NT2/D1 (cell line): ENCODE measurements around the genes VPS13D, AADACL3, PRAMEF12 and LRRC38.

DNA sequence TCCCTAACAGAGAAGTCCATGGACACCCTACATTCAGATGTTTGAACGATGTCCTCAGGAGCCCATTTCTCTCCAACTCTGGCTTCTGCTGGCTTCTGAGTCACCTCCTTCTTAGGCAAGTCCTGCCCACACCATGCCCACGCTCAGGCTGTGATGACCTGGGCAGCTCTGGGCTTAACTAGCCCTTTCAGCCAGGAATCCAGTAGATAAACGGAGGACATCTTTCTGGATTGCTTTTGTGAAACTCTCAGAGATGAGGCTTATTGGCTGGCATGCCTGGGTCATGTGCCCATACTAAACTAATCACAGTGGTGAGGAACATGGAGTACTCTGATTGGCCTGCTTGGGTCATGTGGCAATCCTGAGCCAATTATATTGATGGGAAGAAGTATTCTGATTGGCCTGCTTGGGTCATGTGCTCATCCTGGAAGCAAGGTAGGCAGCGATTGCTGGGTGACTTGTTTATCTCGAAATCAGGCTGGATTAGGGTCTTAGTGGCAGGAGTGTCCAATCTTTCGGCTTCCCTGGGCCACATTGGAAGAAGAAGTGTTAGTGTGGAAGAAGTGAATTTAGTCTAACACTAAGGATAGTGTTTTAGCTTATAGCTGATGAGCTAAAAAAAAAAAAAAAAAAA, 32.8 kb downstream of the TNFRSF8 start:
- RRBS, 2 experiments: no CpG with 5 or more reads among the region's 6 CpGs

GRCh38 chr1:12148010-12148730, 18.6 kb upstream of the TNFRSF1B start:
- RRBS, 2 experiments: no CpG with 5 or more reads among the region's 7 CpGs

DNA sequence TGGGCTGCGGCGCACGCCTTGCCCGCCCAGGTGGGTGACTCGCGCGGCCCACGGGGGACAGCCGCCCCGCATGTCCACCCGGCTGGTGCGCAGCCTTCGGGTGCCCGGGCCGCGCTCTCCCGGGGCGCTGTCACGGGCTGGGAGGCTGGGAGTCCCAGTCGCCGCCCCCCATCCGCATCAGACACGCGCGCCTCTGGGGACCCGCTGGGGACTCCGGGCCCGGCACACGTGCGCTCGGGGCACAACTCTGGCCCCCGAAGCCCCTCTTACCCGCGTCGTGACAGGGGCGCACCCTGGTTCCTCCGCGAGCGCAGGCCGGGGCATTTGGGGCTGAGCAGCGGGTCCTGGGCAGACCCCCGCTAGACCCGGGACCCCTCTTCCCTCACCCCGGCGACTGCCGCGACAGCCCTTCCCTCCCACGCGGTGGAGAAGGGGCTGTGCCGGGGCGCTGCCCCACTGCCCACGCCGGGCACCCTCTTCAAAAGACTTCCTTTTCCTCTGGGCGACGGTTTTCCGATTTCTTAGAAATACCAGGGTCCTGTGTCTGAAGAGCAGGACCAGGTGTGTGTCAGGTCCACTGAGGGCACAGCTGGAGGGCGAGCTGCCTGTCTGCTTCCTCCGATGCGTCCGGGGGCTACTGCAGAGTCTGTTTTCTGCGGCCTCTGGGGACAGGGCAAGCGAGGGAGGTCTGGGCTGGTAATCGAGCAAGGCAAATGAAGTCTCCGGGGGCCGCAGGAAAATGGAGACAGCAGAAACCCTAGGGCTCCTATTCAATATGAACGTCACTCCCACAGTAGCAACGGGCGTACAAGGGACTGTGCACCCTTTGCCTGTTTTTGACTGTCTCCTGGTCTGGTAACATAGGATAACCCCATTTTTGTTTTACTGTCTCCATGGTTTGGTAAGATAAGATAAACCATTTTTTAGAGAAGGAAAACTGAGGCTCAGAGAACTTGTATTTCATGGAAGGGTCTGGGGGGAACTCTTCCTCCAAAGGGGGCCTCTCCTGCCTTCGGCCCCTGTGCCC, 662 bp downstream of the TNFRSF1B start:
- RRBS, 2 experiments: 46 to 79% methylated on average over 23 to 27 of the region's 69 CpGs

GRCh38 chr1:12168167-12169311, 1.7 kb downstream of the TNFRSF1B start:
- RRBS, 2 experiments: no CpG with 5 or more reads among the region's 23 CpGs

- RRBS, 2 experiments: no CpG with 5 or more reads among the region's 1 CpG
Observed at GRCh38 chr1:12205318-12205555, 24.6 kb upstream of the VPS13D start.

DNA sequence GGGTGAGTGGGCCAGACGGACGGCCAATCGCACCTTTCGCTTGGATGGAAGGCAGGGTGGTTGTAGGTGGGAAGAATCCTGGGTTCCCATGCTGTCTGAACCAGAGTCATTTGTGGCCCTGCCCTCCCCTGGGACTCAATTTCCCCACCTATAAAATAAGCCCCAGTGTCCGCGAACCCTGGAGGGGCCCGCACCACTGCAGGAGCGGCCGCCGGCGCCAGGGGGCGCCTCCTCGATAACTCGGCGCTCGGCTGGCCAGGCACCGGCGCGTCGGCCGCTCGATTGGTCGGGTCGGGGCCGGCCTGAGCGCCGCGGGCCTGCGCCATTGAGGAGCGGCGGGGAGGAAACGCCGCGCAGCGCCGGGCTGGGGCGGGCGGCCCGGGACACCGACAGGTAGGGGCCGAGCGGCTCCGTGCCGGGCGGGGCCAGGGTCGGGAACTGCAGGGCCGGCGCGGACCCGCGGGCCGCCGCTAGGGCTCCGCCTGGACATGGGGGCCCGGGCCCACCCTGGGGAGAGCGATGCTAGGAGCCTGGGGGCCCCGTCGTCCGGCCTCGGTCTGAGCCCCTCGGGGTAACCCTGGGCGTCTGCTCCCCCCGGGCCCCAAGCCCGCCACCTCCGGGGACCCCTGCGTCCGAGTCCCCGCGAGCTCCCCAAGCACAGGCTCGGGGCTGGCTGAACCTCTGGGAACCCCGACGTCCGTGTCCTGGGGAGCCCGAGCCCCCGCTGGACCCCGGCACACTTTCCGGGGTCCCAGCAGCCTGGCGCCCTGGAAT, at the start of gene VPS13D:
VPS13D (plus strand) TSS at position 303 of the 774 bp plus-strand sequence.
- RRBS, 2 experiments: under 1% methylated on average over 50 to 53 of the region's 78 CpGs

GRCh38 chr1:12438488-12439176, 179.4 kb downstream of the DHRS3 start:
- RRBS, 2 experiments: no CpG with 5 or more reads among the region's 11 CpGs

DNA sequence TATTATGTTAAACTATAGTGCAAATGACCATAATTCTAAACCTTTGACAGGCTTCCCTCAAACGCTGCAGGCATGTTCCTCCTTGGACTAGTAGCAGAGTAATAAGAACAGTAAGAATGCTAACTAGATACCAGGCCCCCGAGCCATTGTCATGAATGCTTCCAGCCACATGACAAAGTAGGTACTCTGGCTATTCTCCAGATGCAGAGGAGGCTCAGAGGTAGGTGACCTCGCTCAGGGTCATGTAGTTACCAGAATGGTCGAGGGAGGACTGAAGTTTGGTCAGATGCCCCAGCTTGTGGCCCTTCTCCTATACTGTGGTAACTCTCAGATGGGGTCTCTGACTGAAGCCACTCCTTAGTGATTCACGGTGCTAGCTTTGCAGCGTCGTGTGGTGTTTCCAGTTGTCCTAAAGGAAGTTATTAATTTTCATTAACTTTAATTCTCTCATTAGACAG, 164.0 kb downstream of the DHRS3 start:
- RRBS, 2 experiments: no CpG with 5 or more reads among the region's 7 CpGs

DNA sequence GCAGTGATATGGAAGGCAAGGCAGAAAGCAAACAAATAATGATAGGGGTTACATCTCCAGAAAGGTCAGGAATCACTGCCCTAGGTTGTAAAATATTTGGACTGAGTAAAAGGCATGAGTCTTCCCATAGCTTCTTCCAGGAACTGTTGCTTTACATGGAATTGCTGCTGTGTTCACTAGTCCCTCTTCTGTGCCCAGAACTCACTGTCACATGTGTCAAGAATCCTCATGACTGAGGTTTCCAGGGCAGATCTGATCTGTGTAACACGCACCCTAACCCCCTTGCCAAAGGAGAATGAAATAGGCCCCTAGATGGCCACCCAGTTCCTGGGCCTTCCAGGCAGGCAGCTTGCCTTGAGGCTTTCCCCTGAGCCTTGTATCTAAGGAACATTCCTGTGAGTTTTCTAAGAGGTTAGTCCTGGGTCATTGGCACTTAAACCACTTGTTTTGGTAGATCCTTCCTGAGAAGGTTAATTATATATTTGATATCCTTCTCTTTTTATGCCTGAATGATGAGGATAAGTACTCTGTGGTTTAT, 163.5 kb downstream of the DHRS3 start:
- RRBS, 2 experiments: no CpG with 5 or more reads among the region's 1 CpG

- RRBS, 2 experiments: no CpG with 5 or more reads among the region's 7 CpGs
Observed at GRCh38 chr1:12464574-12465146, 153.3 kb downstream of the DHRS3 start.

DNA sequence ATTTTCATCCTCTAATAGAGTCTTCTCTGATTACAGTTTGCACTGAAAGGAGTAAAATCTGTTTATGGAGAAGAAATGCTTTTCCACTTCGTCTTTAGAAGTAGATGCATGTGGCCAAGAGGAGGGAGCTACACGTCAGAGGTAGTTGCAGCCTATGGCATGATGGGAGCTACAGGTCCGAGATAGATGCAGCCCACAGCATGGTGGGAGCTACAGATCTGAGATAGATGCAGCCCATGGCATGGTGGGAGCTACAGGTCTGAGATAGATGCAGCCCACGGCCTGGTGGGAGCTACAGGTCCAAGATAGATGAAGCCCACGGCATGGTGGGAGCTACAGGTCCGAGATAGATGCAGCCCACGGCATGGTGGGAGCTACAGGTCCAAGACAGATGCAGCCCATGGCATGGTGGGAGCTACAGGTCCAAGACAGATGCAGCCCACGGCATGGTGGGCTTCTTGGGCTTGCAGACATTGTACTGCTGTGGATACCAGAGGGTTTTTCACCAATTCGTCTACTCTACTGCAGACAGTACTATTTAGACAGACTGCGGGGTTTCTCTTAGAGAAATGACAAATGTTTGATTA, 127.5 kb downstream of the DHRS3 start:
- RRBS, 2 experiments: no CpG with 5 or more reads among the region's 10 CpGs

- RRBS, 2 experiments: 1 to 76% methylated on average over 10 to 12 of the region's 41 CpGs
Observed at GRCh38 chr1:12539977-12540992, 77.7 kb downstream of the DHRS3 start.

- RRBS, 2 experiments: no CpG with 5 or more reads among the region's 5 CpGs
Observed at GRCh38 chr1:12607140-12607833, 10.7 kb downstream of the DHRS3 start.

GRCh38 chr1:12715849-12716511, at the start of gene AADACL3:
AADACL3 (plus strand) TSS chr1:12716110.
- RRBS, 2 experiments: no CpG with 5 or more reads among the region's 9 CpGs

DNA sequence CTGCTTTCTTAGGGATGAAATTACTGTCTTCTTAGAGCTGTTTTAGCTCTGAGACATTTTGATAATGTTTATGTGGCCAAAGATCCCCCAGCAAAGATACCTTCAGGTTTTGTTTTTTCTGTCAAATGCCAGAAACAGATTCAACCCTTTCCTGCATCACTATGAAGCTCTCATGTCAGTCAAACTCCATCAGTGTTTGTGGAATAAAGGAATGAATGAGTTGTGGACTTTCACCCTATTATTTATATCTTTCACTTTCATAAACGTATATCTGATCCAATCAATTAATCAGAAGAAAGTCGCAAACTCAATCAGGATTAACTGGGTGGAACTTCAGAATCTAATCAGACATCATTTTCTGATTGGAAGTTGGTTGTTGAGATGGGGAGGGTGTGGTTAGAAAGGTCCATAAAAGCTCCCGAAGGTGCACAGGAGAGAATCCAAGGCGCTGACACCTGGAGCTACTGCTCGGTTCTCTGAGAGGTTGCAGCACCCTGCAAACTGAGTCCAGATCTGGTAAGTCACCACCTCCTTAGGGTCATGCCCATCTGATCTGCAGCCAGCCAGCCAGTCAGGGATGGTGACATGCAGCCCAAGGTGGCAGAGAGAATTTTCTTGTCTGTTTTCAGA, at the start of gene PRAMEF12:
PRAMEF12 (plus strand) TSS at position 438 of the 630 bp plus-strand sequence.
- RRBS, 2 experiments: no CpG with 5 or more reads among the region's 5 CpGs

DNA sequence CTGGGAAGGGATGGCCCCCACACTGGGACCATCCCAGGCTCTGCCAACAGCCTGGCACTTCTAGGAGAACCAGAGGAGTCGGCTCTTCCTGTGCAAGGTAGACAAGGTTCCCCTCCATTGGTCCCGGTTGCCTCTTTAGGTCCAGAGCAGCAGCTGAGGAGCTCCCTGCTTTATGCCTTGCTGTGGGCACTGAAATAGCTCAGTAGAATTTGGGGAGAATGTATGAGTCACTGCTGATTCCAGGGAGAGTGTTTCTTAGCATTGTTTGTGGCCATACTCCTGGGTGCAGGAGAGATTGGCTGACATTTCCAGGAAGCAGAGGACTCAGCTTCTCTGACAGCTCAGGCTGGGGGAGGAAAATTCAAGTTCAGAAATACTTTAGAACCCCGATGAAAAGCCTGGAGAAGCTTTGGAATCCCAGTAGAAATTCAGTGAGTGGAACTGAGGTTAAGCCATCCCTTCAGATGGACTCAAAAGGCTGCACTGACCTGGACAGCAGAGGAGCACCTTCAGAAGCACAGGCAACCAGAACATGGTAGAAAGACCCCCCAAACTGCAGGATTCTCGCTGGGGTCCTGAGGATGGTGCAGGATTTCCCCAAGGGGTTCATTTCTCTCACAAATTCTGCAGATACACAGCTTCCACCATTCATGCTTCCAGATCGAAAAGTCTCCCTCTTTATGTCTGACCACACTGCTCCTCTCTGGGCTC, 19.8 kb downstream of the PRAMEF1 start:
- RRBS, 2 experiments: no CpG with 5 or more reads among the region's 5 CpGs

- RRBS, 2 experiments: no CpG with 5 or more reads among the region's 14 CpGs
Observed at GRCh38 chr1:13433883-13434191, 23.6 kb downstream of the PRAMEF20 start.

DNA sequence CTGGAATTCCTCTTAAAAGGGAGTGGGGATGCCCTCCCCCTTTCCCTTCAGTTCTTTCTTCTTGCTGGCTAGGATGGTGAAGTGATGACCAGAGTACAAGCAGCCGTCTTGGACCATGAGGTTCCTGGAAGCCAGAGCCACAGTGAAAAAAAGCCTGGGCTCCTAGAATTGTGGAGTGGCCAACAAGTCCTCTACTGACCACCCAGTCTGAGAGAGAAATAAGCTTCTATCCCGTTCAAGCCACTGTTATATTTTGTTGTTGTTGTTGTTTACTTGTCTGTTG, 44.6 kb downstream of the PRAMEF20 start:
- RRBS, 2 experiments: no CpG with 5 or more reads among the region's 2 CpGs

DNA sequence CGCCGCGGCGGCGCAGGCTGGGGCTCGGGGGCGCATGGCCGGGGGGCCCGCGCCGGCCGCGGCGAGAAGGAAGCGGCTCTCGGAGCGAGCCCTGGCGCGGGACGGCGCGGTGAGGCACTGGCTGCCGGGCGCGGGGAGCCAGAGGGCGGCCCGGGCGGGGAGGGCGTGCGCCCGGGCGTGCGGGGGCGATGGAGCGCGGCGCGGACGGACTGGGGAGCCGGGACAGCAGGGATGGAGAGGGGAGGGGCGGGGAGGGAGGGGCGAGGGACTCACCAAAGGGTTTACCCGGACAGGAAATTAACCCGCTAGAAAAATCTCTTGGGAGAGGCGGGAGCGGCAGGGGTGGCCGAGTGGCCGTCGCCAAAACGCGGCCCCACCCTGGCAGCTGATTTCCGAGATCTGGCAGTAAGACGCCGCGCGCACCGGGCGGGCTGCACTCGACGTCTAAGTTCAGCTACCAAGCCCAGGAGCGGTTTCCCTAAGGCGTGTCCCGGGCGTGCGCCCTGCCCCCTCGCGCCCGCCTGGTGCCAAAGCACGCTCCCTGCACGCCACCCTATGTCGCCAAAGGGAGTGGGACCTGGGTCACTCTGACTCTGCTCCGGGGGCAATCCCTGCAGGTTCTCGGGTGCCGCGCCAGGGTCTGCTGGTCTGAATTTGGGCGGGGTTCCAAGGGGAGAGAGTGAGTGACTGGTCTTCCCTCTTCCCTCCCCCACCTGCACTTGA, at the start of gene LRRC38:
LRRC38 (minus strand) TSS at position 446 of the 723 bp plus-strand sequence.
- RRBS, 2 experiments: 3 to 7% methylated on average over 40 to 45 of the region's 76 CpGs

DNA sequence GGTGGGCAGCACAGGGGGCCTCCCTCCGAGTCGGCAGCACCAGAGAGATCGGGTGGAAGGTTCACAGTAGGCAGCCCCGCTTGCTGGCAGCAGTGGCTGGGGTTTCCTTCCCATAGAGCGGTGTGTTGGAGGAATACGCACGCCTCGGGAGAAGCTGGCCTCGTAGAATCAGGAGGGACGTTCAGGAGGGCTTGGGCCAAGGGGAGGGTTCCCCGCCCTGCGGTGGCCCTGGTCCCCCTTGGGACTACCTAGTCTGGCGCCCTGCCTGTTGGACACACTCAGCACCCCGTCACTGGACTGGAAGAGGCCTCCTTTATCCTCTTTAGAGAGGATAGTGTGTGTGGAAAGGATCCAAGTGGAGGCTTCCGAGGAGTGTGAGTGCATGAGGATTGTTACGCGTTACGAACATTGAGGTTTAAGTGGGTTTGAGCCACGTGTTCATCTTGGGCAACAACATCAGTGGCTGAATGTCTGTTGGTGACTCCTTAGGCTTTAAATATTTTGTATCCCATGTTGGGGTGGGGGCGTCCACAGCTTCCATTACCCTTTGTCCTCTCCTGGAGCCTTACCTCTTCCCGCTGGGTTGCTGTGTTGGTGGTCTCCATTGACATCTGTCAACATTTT, 821 bp downstream of the PDPN start:
- RRBS, 2 experiments: no CpG with 5 or more reads among the region's 21 CpGs